Spinal cord (tissue), 3 donors: ENCODE measurements around a stretch of chr2.

GRCh38 chr2:197869412-197870032, 65.1 kb downstream of the PLCL1 start:
- PRO-cap, result no peak
- RAMPAGE, long total RNA, result no peak

DNA sequence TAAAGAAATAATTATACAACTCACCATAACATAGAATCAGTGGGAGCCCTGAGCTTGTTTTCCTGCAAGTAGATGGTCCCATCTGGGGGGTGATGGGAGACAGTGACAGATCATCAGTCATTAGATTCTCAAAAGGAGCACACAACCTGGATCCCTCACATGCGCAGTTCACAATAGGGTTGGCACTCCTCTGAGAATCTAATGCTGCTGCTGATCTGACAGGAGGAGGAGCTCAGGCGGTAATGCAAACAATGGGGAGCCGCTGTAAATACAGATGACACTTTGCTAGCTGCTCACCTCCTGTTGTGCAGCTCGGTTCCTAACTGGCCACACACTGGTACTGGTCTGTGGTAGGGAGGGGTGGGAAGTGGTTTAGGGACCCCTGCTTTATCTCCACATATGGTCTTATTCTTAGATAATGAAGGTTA, 506.6 kb downstream of the PLCL1 start:
- PRO-cap, result no peak
- RAMPAGE, long total RNA, result no peak

DNA sequence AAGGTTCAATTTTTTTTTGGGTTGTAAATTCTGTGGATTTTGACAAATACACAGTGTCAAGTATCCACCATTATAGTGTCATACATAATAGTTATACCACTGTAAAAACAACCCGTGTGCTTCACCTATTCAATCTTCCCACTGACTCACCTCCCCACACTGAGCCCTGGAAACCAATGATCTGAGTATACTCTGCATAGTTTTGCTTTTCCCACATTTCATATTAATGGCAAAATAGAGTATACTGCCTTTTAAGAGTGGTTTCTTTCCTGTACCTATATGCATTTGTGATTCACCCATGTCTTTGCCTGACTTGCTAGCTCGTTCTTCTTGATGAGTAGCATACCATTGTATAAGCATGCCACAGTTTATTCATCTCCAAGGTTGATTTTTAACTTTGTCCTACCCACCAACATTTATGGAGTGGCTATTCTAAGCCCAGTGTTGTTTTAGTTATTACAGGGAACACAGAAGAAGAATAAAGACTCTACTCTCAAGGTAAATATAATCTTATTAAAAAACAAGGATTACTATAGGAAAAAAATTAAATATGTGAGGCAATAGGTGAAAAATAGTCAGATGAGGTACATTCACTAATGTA, 686.4 kb downstream of the PLCL1 start:
- PRO-cap, result no peak
- RAMPAGE, long total RNA, result no peak

GRCh38 chr2:199460313-199460954, 2.7 kb upstream of the SATB2 start:
- PRO-cap, result no peak
- RAMPAGE, long total RNA, result no peak

DNA sequence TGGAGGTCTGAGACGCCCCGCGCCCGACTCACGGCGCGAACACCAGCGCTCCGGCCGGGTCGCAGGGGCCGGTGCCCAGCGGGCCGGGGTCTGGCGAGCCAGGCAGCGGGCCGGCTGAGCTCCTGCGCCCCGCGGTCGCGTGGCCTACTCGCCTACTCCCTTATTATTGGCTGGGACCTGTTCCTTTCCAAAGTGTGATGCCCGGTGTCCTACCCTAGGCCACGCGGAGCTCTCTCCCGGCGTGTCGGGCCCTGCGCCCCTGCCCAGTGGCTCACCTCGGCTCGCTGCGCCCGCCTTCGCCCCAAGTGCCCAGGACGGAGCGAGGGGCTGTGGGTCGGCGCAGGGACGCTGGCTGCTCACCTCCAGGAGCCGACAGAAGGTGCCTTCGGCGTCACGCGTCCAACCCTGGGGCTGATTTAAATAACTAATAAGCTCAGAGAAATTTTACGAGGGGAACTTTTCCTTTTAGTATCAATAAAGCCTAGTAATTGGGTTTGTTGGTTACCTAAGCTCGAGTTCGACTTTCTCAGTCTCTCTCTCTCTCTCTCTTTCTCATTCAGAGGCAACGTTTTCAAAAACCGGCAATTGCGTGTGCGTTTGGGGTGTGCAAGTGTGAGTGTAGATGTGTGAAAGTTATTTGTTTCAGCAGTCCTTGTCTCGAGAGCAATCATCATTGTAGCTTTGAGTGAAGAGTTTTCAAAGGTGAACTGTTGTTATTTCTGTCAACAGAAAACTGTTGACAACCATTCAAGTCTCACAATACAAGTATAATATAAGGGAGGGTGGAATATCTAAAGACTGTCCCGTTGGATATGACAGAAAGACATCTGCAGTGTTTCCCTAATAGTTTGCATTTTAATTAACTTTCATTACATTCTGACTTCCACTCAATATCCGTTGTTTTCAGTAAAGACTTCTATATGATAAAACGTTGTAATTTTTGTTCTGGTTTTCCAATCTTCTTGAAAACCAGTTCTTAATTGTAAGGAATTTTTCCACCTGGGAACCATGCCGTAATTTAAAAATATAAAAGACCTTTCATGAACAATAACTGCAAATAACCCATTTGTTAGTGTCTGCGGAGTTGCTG, 7.2 kb upstream of the SATB2 start:
- PRO-cap, result no peak
- RAMPAGE, long total RNA, result no peak

DNA sequence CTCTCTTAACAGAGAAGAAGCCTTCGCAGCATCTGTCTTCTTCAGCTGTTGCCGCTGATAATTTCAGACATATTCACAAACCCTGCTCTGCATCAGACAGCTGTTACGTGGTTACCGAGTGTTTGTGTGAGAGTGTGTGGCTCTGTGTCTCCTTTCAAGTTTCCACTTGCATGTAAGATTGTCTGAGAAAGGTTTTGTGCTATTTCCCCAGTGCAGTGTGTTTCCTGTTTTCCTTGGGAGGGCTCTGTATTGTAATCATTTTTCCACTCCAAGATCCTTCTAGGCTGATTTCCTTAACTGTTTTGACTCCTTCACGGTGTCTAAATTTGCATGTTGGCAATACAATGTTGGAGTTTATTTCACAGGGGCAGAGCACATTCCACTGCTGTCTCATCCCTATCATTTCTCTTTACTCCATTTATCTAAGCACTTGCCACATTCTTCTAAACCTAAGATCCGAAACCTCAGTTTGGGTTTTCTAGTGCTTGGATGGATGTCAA, 32.9 kb downstream of the MAIP1 start:
- PRO-cap, result no peak
- RAMPAGE, long total RNA, result no peak

GRCh38 chr2:200063416-200063850, 108.1 kb downstream of the MAIP1 start:
- PRO-cap, result no peak
- RAMPAGE, long total RNA, result no peak

- PRO-cap, result no peak
- RAMPAGE, long total RNA, result no peak
Observed at GRCh38 chr2:200221061-200221589, 85.4 kb upstream of the SPATS2L start.

- PRO-cap, result no peak
- RAMPAGE, long total RNA, result no peak
Observed at GRCh38 chr2:200373932-200374461, 67.5 kb downstream of the SPATS2L start.

DNA sequence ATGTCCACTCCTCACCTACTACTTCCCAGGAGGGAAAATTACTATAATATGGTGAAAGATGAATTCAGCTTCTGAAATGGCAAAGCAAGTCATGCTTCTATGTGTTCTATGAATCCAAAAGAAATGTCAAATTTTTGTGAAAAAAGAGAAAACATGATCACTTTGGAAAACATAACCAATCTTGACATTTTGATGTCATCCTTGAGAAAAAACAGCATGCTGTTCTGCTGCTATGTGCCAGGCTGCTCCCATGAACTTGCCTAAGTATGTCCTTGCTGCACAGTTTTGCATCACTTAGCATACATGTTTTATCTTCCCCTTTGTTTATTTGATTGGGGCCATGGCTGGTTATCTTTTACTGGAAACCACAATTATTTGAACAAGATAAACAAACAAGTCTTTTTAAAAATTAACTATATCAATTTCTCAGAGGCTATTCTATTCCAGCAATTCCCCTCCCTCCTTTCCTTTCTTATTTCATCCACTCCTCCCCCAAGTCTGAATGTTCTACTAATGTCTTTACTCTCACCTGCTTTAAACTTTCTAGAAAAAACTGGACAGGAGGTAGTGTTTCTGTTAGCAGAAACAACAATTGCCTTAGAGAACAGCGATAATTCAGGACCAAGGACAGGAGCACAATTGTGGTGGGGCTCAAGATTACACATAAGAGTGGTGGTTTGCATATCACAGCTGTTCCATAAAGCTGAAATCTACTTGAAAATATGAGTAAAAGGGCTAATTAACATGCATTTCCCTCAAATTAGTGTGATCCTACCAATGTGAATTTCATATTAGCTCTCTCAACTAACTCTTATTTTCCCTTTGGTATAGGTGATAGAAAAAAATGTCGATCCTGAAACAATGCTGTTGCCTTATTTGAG, 6.7 kb downstream of the AOX1 start:
- PRO-cap, result no peak
- RAMPAGE, long total RNA, result no peak

GRCh38 chr2:200612272-200612797, 26.5 kb downstream of the AOX1 start:
- PRO-cap, result no peak
- RAMPAGE, long total RNA, result no peak

- PRO-cap, result no peak
- RAMPAGE, long total RNA, result no peak
Observed at GRCh38 chr2:200619165-200619736, 33.4 kb downstream of the AOX1 start.

DNA sequence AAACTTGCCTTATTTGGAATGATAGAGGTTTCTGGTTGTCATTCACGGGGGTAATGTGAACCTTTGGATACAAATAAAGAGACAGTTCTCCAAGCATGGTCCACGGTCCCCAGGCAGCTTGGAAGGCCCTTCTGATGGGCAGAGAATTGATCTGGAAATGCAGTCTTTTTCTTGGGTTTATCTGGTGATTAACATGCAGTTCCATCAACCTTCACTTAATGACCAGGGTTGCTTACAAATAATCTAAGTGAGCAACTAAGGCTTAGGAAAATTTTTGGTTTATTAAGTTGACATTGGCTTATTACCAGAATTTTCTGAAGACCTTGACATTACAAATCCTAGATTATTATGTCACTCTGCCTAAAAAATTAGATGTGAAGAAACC, 69.8 kb downstream of the AOX1 start:
- PRO-cap, result no peak
- RAMPAGE, long total RNA, result no peak

GRCh38 chr2:200742378-200742807, 69.3 kb upstream of the BZW1 start:
- PRO-cap, result no peak
- RAMPAGE, long total RNA, result no peak

DNA sequence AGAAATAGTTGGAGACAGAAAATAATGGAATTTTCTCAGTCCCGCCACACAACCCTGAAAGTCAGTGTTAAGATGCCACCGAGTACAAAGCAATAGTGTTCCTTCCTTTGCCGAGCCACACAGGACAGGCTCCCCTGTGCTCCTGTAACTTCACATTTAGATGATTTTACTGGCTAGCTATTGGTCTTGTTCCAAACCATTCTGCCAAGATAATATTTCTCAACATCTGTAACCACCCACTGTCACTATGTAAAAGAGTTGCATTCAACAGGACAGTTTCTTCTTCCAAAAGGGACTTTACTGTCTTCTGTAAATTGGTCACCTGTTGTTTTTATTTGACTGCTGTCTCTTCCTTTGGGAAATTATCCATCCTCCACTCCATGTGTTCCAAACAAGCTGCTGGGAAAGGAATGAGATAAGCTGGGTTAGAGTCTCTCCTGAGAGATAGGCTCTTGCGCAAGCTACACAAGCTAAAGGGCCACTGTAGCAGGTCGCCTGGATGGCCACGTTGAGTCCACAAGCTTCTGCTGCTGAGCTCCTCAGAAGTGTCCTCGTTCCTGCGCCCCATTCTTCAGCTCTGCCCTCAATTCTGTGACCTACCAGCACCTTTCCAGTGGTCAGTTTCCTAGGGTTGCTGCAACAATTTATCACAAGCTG, 14.4 kb upstream of the BZW1 start:
- PRO-cap, result no peak
- RAMPAGE, long total RNA, result no peak

DNA sequence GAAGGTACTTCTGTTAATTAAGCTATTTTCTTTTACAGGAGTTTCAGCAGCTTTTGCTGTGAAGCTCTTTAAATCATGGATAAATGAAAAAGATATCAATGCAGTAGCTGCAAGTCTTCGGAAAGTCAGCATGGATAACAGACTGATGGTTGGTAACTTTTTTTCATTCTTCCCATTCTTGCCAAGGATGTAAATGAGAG, 6.1 kb downstream of the BZW1 start:
- PRO-cap, result no peak
- RAMPAGE, long total RNA, result no peak

DNA sequence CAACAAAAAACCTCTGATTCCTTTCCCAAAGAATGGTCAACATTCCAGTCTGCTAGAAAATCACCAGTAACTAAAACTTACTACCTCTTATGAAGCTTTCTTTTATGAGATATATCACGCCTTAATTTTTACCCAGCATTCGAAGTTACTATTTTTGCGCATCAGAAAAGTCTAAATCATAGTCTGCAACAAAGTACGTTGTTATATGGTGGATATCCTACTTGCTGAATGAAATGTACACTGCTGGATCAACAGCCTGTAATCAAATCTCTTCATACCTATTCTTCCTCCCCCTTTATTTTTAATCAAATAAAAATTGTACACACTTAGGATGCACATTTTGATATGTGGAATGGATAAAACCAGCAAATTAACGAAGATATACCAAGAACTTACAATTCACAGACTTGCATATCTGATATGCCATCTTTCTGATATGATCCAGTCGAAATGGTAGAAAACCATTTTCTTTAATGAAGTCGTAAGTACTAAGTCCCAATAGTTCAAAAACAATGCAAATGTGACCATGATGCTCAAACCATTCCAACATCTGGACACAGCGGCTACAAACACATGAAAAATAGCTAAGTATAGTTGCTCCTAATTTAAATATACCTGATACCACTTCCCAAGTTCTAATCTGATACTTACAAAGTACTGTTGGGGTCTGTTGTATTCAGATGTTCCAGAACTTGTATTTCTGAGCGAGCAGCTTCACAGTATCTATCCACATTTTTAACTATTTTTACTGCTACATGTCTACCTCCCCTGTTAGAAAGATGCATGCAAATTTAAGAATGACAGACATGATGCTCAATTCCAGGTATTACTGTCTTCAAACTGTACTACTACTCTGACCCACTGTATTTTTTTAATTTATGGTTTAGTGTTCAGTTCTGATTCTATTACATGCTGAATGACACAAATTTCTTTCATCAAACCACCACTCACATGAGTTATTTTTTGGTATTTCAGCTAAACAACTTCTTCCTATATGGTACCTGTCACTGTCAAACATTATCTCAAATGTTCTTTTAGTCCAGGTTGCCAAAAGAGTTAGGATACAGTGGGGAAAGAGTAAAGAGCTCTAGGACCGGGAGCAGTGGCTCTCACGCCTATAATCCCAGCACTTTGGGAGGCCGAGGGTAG, 6.8 kb downstream of the CLK1 start:
- PRO-cap, result no peak
- RAMPAGE, long total RNA, result no peak

DNA sequence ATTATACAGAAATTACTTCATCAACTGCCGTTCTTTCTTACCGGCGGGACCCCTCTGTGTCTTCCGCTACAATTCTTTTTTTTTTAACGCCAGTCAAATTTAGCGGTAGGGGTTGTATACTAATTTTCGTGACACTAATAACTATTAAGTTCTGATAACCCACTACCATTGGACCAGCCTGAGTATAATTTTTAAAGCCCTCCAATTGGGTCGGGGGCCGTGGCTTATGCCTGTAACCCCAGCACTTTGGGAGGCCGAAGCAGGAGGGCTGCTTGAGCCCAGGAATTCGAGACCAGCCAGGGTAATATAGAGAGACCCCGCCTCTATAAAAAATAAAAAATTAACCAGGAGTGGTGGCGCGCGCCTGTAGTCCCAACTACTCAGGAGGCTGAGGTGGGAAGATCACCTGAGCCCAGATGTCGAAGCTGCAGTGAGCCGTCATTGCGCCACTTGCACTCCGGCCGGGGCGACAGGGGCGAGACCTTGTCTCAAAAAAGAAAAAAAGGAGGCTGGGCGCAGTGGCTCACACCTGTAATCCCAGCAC, 1.3 kb downstream of the CLK1 start:
- PRO-cap, result no peak
- RAMPAGE, long total RNA, result no peak

- PRO-cap, result no peak
- RAMPAGE, long total RNA, result no peak
Observed at GRCh38 chr2:201117247-201117972, 1.4 kb downstream of the CFLAR start.

GRCh38 chr2:201119189-201119796, 3.3 kb downstream of the CFLAR start:
- PRO-cap, result no peak
- RAMPAGE, long total RNA, result no peak